ENCODE results near the gene ZNF770.

- PRO-cap, 3 experiments = peak in 3 of 3 experiments; most common plus-strand start chr15:34988358 (in 3); most common minus-strand start chr15:34988287 (in 3)
- RAMPAGE, long total RNA = start-site peak on the minus strand at chr15:34988238-34988284, 651 and 397 reads in 2 replicates
Observed at GRCh38 chr15:34988142-34988983, at the start of gene ZNF770. Gene ZNF770 (minus strand): TSS chr15:34988287.

DNA sequence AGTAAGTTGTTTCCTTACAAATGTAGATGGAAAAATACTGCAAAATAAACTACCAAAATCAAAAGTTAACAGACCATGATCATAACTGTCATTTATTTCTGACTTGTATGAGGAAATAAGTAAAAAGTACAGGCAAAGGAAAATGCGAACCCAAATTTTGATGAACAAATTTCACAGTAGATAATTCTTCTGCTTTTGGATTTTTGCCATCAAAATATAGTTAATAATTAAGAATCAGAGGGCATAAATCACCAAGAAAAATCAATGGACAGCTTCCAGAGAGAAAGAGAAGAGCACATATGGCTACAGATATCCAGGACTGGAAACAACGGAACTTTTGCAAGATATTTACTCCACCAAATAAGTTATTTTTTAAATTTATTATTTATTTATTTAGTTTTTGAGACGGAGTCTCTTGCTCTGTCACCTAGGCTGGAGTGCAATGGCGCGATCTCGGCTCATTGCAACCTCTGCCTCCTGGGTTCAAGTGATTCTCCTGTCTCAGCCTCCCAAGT, 35.1 kb upstream of the NANOGP8 start:
- PRO-cap, 3 experiments = no peak in any of the 3 experiments
- RAMPAGE, long total RNA = no peak

- PRO-cap, 3 experiments = no peak in any of the 3 experiments
- RAMPAGE, long total RNA = no peak
Observed at GRCh38 chr15:35308851-35309398, 223.8 kb upstream of the NANOGP8 start.

DNA sequence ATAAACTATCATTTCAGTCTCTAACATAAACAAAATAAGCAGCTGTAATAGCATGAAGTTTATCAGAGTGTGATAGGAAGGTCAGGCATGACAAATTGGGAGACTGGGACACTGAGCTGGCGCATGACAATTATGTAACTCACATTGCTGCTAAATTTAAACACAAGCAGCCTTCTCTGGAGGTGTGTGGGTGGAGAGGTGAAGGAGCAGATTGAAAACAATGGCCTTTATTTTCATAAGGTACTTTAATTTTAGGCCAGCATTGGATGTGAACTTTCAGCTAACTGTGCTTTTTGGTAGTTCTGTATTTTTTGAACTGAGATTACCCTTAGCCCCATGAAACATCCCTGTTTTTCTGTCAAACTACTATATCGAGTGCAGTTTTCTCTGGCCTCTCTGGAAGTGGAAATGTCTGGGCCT, 159.9 kb upstream of the DPH6 start:
- PRO-cap, 3 experiments = no peak in any of the 3 experiments
- RAMPAGE, long total RNA = no peak

DNA sequence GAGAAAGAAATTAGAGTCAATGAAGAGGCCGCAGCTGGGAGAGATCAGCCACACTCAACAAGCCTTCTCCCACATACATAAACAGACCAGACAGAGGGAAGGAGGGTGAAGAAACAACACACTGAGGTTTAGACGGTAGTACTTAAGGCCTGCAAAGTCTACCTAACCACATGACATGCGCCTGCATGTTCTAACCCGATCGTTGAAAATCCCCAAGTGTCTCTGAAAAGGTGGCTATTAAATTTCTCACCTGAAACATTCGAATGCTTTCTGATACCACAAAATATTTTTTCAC, 110.6 kb upstream of the CDIN1 start:
- PRO-cap, 3 experiments = no peak in any of the 3 experiments
- RAMPAGE, long total RNA = no peak

GRCh38 chr15:36791775-36792168, 212.3 kb downstream of the CDIN1 start:
- PRO-cap, 3 experiments = no peak in any of the 3 experiments
- RAMPAGE, long total RNA = no peak

GRCh38 chr15:36985031-36986038, 115.0 kb downstream of the MEIS2 start:
- PRO-cap, 3 experiments = no peak in any of the 3 experiments
- RAMPAGE, long total RNA = no peak

- PRO-cap, 3 experiments = no peak in any of the 3 experiments
- RAMPAGE, long total RNA = no peak
Observed at GRCh38 chr15:37019834-37020680, 80.3 kb downstream of the MEIS2 start.

GRCh38 chr15:37102790-37103103, 2.4 kb upstream of the MEIS2 start:
- PRO-cap, 3 experiments = no peak in any of the 3 experiments
- RAMPAGE, long total RNA = no peak

DNA sequence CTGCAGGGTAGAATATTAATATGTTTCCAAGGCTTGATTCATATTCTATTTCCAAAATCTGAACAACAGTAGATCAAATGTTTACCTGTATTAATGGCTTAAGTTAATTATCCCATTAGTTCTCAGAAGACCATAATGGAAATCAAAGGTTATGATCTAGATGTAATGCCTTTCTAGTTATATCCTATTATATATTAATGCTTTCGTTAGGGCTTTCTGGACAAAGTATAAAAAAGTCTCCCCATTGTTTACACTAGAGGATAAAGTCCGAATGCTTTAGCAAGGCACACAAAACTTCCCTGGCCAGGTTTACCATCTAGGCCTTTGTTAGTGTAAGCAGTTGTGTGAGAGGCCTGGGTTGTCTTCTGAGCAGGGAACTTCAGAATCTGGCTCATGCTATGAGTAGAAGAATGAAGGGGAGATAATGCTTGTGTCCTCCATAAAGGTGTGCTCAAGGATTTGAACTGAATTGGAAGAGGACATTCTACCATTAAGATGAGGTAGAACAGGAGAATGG, 106.3 kb upstream of the MEIS2 start:
- PRO-cap, 3 experiments = no peak in any of the 3 experiments
- RAMPAGE, long total RNA = no peak

DNA sequence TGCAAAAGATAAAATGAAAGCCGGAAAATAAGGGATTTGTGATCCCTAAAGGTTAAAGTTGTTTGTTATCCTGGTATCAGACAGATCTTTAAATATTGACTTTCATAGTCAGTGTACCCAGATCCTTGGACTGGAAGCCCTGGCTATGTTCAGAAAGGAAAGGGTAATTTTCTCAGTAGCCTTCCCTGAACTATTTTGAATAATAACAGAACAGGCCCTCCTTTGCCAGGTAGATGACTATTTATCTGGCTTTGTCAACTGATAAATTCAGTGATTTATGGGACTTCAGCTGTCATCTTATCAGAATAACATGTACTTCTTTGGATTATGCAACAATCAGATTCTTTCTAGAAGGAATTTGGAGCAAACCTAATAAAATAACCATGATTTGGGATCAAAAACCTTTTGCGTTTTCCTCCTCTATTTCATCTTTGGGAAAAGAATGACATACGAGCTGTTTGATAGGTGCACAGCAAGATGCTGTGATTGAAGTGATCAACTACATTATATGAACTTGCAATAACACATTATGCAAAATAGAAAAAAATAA, 119.1 kb upstream of the MEIS2 start:
- PRO-cap, 3 experiments = no peak in any of the 3 experiments
- RAMPAGE, long total RNA = no peak

GRCh38 chr15:38076664-38077480, 142.4 kb downstream of the TMCO5A start:
- PRO-cap, 3 experiments = no peak in any of the 3 experiments
- RAMPAGE, long total RNA = no peak

GRCh38 chr15:38129433-38130218, 123.0 kb upstream of the SPRED1 start:
- PRO-cap, 3 experiments = no peak in any of the 3 experiments
- RAMPAGE, long total RNA = no peak

DNA sequence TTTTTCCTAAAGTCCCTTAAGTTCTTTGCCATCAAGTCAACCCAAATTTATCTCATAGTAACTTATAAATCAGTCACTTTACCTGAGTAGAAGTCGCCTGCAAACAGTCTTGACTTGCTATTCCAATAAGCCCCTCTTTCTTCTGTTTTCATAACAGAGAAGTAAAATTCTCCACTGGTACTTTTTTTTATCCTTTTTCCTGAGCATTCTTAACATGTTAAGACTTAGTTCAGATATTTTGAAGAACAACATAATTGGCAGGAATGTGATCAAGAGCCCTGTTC, 42.9 kb upstream of the SPRED1 start:
- PRO-cap, 3 experiments = no peak in any of the 3 experiments
- RAMPAGE, long total RNA = no peak

GRCh38 chr15:38253002-38253263, 297 bp downstream of the SPRED1 start:
- PRO-cap, 3 experiments = no peak in any of the 3 experiments
- RAMPAGE, long total RNA = no peak

- PRO-cap, 3 experiments = no peak in any of the 3 experiments
- RAMPAGE, long total RNA = no peak
Observed at GRCh38 chr15:38397867-38398542, 55.9 kb upstream of the FAM98B start.

GRCh38 chr15:38547659-38548170, 16.9 kb downstream of the RASGRP1 start:
- PRO-cap, 3 experiments = no peak in any of the 3 experiments
- RAMPAGE, long total RNA = no peak

GRCh38 chr15:39250486-39250914, 330.4 kb upstream of the THBS1 start:
- PRO-cap, 3 experiments = no peak in any of the 3 experiments
- RAMPAGE, long total RNA = no peak

DNA sequence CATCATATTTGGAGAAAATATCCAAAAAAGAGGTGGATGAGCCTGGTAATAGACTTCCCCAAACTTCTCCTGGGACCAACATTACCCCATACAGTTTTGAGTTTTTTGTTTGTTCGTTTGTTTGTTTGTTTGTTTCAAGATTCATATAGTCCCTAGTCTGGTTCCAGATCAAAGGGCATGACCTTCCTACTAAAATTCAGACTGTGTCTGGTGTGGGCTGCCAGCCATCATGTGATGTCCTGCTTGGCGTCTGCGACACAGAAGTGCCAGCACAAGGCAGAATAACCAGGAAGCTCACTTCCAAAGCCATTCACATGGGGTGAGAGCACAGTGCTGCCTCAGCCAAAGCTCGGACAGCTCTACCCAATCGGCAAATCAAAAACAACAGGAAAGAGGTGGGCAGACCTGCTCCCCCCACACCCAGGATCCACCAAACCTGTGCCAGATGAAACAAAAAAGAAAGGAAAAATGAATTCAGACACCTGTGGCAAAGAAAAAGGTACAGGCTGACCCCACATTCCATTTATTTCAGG, 142.6 kb upstream of the THBS1 start:
- PRO-cap, 3 experiments = no peak in any of the 3 experiments
- RAMPAGE, long total RNA = no peak

- PRO-cap, 3 experiments = no peak in any of the 3 experiments
- RAMPAGE, long total RNA = no peak
Observed at GRCh38 chr15:39468219-39468886, 112.5 kb upstream of the THBS1 start.

Measured in cerebellum (tissue), 5 donors.